Mesenteric fat pad (tissue), 1 donor: ENCODE measurements around the gene LIPC.

DNA sequence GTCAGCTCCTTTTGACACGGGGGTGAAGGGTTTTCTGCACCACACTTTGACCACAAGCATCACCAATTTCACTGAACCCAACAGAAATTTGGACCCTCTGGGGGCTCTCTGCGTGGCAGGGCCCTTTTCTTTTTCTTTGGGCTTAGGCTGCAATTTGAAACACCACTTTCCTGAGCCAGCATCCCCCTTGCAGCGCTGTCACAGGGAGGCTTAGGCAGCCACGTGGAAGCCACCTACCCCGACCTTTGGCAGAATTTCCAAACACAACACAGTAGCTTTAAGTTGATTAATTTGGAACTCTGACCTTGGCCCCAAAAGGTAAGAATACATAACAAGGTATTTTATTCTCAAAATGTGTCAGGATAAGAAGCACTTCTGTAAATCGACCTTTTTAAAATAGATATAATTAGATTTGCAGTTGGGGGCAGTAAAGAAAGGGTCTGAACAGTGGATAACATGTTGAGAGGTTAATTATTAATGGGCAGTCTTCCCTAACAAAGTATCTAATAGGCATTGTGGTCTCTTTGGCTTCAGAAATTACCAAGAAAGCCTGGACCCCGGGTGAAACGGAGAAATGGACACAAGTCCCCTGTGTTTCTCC lies at the start of gene LIPC:
Gene LIPC (plus strand): TSS at position 533 of the 601 bp plus-strand sequence.
- PRO-cap, result no peak

DNA sequence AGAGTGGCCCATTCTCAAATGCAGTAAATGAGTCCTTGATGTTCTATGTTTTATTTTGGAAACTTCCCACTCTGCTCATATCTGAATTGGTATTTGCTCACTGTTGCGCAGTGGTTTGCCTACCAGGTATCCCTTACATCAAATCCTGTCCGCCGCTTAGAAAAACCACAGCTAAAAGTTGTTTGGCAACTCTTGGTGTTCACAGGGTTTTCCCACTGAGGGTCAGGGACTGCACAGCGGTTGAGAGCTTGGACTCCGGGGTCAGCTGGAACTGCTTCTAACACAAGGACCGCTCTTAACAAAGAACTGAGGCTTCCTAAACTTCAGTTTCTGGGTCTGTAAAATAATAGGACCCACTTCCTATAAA lies 35.8 kb downstream of the LIPC start:
- PRO-cap, result no peak

- PRO-cap, result no peak
Observed at GRCh38 chr15:58521280-58522062, 89.7 kb downstream of the LIPC start.

GRCh38 chr15:58575111-58575614 lies 143.4 kb downstream of the LIPC start:
- PRO-cap, result no peak

DNA sequence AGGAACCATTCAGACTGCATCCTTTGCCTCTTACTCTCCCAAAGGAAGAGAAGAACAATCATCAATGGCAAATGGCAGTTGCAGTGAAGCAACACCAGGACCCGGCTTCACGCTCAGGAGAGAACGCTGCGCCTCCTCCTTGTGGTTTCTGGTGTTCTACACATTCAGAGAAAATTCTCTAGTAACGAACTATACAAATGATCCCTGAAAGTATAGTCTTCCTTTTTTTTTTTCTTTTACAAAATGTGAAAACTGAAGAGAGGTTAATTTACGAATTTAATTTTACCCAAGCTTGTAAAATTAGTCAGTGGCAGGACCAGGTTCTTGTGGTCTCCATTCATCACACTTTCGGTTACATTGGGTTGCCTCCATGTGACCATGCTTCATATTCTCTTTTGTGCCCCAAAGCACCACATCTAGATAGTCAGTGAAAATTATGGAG lies 10.6 kb upstream of the MINDY2 start:
- PRO-cap, result no peak

- PRO-cap, result no peak
Observed at GRCh38 chr15:58770469-58770820, 657 bp upstream of the MINDY2 start.

DNA sequence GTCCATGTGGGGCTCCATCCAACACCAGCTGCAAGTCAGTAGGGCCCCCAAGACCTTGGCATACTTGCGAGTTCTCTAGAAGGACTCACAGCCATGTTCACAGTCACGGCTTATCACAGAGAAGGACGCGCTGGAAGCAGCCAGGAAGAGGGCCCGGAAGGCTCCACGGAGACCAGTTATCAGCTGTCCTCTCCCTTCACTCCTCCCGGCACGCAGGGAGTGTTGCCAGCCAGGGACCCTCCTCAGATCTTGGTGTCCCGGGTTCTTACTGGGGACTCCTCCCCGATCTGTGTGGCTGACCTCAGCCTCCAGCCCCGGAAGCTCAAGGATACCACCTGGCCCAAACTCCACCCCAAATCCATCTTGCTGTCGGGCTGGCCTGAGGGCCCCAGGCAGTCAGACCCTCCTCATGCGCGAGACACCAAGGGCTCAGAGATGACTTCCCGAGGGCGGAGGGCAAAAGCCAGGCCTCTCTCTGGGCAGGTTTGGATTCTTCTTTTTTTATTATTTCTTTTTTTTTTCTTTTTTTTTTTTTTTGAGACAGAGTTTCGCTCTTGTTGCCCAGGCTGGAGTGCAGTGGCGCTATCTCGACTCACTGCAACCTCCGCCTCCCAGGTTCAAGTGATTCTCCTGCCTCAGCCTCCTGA lies 67.9 kb downstream of the SLTM start:
- PRO-cap, result no peak

DNA sequence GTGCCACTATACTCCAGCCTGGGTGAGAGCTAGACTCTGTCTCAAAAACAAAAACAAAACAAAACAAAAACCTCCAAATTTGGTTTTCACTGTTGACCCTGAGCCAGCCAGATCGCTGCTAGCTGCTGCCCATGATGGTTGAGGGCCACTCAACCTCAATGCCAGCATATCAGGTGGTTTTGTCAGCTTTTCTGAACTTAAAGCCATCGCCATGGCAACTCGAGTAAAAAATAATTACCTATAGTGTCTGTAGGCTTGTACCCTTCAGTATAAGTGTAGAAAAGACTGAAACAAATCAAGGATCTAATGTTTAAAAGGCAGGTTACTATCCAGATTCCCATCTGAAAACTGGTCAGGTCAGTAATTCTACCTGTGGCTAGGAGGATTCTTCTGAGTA lies 55.6 kb downstream of the SLTM start:
- PRO-cap, result no peak

GRCh38 chr15:58932969-58933260 lies 564 bp downstream of the SLTM start:
- PRO-cap, result no peak

GRCh38 chr15:59177247-59177899 lies 29.3 kb upstream of the LDHAL6B start:
- PRO-cap, result no peak

DNA sequence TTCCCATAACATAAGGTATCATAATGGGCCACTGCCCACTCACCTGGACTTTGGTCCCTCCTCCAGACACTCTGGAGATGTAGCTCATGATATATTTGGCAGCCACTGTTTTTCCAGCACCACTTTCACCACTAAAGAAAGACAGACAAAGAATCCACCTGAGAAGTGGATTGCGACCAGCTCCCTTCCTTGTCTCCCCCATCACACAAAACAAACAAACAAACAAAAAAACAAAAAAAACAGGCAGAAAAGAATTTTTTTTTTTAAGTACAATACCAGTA lies 29.8 kb downstream of the LDHAL6B start:
- PRO-cap, result no peak

- PRO-cap, result no peak
Observed at GRCh38 chr15:59587277-59587796, 24.2 kb upstream of the GCNT3 start.

DNA sequence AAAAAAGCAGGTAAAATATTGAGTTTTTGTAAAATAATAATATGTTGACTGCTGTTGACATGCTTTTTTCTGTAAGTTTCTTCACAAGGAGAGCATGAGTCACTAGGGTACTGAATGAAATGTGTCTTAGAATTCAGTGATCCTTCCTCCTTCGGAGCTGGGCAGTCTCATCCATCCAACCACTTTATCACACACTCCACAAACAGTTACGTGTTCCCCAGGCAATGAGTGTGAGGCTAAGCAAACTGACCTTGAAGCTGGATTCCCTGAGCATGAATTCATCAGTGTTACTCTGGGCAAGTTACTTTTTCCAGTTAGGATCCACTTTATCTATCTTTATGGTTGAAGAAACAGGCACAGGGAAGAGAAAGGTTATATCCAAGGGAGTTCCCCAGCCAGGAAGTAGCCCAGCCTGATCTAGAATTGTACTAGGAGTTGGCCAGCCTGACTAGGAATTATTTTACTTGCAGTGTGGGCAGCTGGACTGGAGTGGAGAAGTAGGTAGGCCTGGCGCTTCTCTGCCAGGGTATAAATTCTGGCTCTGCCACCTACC lies 17.1 kb upstream of the GCNT3 start:
- PRO-cap, result no peak

GRCh38 chr15:60370198-60370972 lies 27.4 kb downstream of the ANXA2 start:
- PRO-cap, result no peak

GRCh38 chr15:60389981-60390529 lies 7.7 kb downstream of the ANXA2 start:
- PRO-cap, result no peak

- PRO-cap, result no peak
Observed at GRCh38 chr15:60402521-60403154, 4.9 kb upstream of the ANXA2 start.

DNA sequence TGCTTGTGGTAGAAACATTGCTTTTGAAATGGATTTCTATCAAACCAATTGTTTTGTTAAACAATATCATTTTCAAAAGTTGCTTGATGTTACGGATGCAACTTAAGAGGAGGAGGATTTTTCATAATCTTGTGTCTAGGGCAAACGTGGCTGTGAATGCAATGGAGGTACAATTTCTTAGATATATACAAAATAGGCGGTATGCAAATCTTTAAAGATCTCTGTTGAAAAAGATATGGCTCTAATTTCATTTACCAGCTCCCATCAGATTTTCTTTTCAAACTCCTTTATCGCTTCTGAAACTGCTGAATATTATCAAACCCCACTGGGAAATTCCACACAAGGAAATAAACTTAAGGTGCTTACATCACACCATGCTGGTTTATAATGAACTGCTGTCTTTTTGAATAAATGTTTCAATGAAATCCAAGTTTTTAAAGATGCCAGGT lies 102.4 kb upstream of the ICE2 start:
- PRO-cap, result no peak

GRCh38 chr15:60656491-60656961 lies 177.6 kb upstream of the ICE2 start:
- PRO-cap, result no peak

DNA sequence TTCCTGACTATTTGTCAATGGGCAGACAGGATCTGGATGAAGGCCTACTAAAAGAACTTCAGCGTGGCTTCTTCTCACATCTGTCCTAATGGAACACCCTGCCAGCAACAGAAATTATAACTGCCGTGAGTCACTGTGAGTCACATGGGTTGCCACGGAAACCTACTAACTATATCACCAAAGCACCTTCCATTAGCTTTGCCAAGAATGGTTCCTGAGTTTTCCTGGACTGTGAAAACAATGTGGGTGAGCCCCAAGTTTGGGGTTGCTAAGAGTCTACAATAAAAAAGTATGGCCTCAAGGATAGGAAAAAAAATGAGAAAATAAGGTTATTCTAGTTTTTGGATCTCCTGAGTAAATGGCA lies 195.0 kb upstream of the ICE2 start:
- PRO-cap, result no peak

DNA sequence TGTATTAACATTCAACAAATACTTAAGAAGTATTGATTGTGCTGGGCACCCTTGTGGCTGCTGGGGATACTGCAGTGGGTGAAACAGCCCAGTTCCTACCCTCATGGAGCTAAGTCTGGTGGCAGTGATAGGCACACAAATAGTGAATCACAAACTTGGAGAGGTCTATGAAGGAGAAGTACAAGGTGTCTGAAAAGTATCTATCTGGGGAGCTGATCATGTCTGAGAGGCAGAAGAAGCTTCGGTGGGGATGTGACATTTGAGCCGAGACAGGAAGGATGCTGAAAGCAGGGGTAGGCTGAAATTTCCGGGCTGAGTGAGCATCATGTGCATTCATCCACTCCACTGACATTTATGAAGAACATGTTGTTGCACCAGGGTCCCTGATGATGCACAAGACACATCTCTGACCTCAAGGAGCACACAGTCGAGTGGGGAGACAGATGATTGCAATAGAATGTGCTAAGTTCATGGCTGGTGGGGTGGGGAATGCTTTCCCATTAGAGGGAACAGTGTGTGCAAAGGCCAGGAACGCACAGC lies 309.0 kb upstream of the ICE2 start:
- PRO-cap, result no peak